ENCODE measurements around a stretch of chr18.

- PRO-cap: no peak
- RAMPAGE, long total RNA, 4 experiments: no peak in any of the 4 experiments
These were observed 251.8 kb upstream of the SMIM21 start for GRCh38 chr18:75679063-75679915.

DNA sequence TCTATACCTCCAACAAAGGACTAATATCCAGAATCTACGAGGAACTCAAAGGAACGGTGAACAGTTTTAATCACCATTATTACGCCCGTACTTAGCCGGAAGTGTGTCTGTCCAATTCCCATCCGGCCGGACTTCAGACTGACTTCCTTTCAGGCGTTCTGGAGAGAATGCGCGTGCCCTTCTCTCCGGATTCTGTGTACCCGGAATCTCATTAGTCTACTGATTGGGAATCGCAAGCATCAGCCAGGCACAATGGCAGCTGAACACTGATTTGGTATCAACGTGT lies 239.9 kb downstream of the ZNF516 start:
- PRO-cap: no peak
- RAMPAGE, long total RNA, 4 experiments: no peak in any of the 4 experiments

DNA sequence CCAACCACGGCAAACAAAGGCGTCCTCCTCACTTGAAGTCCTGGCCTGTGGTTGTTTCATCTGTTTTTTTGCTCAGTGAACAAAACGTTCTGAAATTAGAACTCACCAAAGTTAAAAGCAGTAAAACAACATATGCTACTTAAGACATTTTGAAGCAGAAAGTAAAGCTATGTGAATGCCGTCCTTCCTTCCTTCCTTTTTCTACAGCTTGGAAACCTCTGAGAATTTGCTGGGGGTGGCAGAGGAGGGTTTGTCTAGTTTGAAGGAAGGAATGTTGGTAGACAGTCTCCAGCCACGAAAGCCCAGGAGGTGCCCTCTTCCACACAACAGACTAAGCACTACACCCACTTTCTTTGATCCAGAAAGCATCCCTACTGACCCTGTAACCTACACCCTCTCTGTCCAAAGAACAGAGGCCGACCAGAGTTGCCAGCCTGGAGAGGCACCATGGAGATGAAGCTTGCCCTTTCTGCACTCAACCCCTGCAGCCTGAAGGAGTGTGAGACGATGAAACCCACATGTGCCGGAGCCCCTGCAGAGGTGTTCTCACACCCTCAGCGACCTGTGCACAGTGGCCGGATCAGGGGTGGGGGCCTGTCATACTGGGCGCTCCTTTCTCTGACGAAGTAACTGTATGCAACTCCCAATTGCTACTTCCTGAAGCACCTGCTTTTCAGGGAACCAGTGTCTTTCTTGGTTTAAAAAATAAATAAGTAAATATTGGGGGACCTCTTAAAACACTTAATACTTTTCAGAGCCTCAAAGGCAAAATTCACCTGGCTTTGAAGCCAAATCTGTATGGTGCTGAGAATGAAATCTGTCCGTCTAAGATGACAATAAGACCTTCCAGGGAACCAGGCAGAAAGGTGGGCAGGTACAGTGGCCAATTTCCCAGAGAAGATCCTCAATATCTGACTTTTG lies 136.3 kb downstream of the ZNF516 start:
- PRO-cap: no peak
- RAMPAGE, long total RNA, 4 experiments: start-site peak on the minus strand in 1 of 4 experiments, centred at position 271 of the sequence, 9 reads per replicate

DNA sequence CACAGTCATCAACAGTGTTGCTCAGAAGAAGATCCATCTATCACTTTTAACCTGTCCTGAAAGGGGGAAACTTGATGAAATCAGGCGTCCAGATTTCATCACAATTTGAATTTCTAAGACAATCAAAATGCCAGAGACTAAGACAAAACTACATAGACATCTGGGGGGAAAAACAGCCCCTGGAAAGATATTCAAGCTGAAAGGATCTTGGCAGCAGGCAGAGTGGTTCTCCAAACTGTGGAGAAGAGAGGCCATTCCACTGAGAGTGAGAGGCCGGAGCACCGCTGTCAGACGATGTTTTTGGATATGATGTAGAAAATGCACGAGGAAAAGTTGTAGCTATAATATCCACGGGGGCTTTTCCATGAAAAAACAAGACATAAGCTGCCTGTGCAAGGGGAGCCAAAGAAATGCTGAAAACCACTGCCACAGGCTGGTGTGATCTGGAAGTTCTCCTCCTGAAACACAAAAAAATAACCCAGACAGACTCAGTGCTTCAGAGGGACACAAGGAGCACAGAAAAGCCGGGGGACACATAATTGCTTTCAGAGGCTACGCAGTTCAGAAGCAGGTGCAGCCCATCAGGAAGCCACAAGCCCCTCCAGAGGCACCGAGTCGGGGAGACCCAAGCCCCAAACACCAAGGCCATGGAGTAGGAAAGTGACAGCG lies 98.4 kb downstream of the ZNF516 start:
- PRO-cap: no peak
- RAMPAGE, long total RNA, 4 experiments: no peak in any of the 4 experiments

GRCh38 chr18:76398206-76399356 lies 96.5 kb downstream of the ZNF516 start:
- PRO-cap: no peak
- RAMPAGE, long total RNA, 4 experiments: no peak in any of the 4 experiments

DNA sequence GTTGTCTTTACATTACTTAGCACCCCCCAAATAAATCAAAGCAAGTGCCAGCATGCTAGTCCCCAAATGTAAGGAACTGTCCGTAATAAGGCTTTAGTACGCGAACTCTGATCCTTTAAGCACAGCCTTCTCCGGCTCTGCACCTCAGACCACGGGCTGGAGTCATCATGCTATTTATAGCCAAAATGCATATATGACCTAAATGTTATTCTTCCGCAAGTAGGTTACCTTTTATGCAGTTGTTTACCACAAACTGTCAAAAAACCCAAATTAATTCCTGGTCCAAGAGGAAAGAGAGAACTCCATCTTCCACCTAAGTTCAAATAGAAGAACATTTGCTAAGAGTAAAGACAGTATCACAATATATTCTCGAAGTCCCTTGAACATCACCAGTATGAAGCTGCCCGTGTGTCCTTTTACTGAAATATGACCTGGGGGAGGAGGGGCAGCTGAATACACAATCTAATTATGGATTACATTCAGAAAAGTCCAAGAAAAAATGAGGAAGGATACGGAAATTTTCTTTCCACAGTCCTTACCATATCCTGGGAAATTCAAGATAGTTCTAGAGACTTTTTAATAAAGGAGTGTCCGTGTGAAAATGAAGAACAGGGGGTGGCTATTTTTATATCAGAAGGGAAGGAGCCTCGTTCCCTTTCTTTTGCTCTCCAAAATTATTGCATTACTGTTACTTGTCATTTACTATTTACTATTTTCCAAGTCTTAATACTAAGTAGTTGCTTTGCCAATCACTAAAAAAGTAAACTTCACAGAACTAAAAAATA lies 42.5 kb downstream of the ZNF516 start:
- PRO-cap: no peak
- RAMPAGE, long total RNA, 4 experiments: no peak in any of the 4 experiments

DNA sequence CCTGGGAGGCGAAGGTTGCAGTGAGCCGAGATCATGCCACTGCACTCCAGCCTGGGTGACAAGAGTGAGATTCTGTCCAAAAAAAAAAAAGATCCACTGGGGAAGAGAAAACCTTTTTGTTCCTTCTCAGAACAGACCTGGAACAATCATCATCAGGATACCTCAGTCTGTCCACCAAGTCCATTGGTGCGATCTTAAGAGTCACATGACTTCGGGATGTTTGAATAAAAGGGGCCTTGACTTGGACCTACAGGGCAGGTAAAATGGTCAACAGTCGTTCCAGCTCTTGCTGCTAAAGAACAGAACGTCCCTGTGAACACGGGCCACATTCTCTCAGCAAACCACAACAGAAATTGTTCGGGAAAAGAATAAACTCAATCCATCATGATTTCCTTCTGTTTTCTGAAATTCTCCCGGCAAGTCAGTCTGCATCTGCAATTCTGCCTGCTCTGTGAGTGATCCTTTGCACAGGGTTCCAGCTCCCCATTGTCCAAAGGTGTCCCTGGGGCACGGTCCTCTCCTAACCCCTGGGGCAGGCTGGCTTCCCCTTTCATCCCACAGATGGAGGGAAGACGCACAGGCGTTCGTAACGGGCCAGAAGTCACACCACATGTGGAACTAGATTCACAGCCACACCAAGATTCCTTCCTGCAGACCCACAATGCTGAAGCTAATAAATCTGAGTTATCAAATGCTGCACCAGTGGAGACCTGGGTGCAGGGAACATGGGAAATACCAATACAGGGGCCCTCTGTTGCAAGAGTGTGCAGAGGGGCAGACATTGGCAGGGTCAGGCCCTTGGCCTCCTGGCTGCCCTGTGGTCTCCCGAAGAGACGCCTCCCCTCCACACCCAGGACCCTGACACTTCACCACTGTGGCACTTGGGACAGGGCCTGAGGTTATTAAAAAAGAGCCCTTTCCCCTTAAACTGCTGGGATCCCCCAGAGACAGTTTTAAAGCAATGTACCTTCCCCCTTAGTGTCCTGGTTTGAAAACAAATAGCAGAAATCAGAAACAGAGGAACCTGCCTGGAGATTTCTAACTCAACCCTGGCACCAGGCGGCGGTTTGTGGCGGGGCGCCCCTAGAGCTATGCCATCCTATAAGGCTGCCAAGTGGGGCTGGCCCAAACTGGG lies 15.7 kb downstream of the ZNF516 start:
- PRO-cap: no peak
- RAMPAGE, long total RNA, 4 experiments: no peak in any of the 4 experiments

- PRO-cap: no peak
- RAMPAGE, long total RNA, 4 experiments: no peak in any of the 4 experiments
These were observed 64.2 kb upstream of the ZNF516 start for GRCh38 chr18:76559239-76559624.

DNA sequence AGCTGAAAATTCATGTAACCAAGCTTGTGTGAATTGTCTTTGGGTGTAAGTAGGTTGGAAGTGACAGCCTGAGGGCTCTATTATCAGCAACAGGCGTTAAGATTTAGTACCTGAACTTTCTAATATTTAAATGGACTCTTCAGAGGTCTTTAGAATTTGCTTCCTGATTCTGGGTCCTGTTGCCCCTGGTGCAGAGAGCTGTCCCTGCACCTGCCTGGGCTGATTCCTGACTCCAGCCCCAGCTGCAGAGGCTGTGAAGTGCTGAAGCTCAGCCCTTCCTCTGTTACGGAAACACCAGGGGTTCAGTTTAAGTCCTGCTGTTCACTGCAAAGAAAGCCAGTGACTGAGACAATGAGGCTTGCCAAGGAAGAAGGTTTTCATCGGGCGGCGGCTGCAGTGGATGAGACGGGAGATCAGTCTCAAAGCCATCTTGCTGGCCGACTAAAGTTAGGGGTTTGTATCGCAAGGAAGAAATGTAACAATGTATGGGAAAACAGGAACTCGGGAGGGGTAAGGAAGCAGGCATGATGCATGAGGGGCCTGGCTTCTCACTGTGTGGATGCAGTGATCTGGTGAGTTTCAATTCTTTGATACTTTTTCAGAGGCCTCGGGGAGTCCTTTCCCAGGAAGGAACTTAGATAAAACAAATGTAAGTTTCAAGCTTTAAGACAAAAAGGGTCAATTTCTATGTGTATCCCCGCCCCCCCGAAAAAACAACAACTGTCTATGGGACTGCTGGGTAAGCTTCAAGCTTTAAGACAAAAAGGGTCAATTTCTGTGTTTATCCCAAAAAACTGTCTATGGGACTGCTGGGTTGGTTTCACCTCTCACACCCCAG lies 142.3 kb upstream of the ZNF236 start:
- PRO-cap: no peak
- RAMPAGE, long total RNA, 4 experiments: no peak in any of the 4 experiments

- PRO-cap: no peak
- RAMPAGE, long total RNA, 4 experiments: no peak in any of the 4 experiments
These were observed 50.8 kb upstream of the ZNF236 start for GRCh38 chr18:76771414-76772047.

- PRO-cap: no peak
- RAMPAGE, long total RNA, 4 experiments: no peak in any of the 4 experiments
These were observed 40.2 kb downstream of the ZNF236 start for GRCh38 chr18:76862451-76863120.

DNA sequence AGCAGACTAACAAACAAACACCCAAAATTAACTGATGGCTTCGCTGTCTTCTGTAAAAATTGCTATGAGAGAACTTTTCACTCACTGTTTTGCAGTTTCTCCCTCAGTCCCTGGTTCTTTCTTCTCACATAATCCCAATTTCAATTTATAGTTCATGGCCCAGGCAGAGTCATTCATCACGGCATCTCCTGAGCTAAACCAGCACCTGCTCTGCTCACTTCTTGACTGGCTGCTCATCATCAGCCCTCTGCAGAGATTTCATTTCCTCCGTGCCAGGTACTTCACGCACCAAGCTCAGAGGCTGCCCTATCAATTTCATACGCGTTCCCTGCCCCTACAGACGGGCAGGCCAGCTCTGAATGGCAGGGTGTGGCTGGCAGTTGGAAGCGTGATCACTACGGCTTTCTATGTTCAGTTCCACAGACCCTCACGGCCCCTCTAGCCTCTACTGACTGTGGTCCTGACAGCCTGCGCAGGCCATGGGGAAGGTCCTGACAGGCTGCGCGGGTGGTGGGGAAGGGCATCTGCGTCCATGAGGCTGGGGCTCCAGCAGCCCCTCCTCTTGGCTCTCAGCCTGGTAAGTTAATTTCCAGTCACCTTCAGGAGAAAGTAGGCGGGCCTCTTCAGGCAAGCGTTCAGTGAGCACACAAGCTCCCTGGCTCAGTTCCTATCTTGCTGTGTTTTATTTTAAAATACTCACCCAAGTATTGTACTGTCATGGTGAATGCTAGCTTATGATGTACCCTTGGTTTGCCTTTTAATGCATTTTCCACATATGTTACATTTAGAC lies 154.7 kb downstream of the ZNF236 start:
- PRO-cap: bidirectional peak, plus-strand start at position 379 of the sequence, minus-strand start at position 249 of the sequence
- RAMPAGE, long total RNA, 4 experiments: no peak in any of the 4 experiments

- PRO-cap: no peak
- RAMPAGE, long total RNA, 4 experiments: start-site peak on the minus strand in 2 of 4 experiments, at chr18:77034848-77035223 at its widest, 8 to 10 reads per replicate
These were observed 97.7 kb downstream of the MBP start for GRCh38 chr18:77034610-77035465.

- PRO-cap: no peak
- RAMPAGE, long total RNA, 4 experiments: no peak in any of the 4 experiments
These were observed 62.7 kb downstream of the MBP start for GRCh38 chr18:77069824-77070421.

GRCh38 chr18:77071691-77072349 lies 60.8 kb downstream of the MBP start:
- PRO-cap: no peak
- RAMPAGE, long total RNA, 4 experiments: no peak in any of the 4 experiments

- PRO-cap: no peak
- RAMPAGE, long total RNA, 4 experiments: no peak in any of the 4 experiments
These were observed 46.0 kb downstream of the MBP start for GRCh38 chr18:77086696-77086965.

GRCh38 chr18:77111234-77111860 lies 21.2 kb downstream of the MBP start:
- PRO-cap: no peak
- RAMPAGE, long total RNA, 4 experiments: no peak in any of the 4 experiments

GRCh38 chr18:77207269-77207840 lies 42.3 kb upstream of the GALR1 start:
- PRO-cap: no peak
- RAMPAGE, long total RNA, 4 experiments: no peak in any of the 4 experiments

DNA sequence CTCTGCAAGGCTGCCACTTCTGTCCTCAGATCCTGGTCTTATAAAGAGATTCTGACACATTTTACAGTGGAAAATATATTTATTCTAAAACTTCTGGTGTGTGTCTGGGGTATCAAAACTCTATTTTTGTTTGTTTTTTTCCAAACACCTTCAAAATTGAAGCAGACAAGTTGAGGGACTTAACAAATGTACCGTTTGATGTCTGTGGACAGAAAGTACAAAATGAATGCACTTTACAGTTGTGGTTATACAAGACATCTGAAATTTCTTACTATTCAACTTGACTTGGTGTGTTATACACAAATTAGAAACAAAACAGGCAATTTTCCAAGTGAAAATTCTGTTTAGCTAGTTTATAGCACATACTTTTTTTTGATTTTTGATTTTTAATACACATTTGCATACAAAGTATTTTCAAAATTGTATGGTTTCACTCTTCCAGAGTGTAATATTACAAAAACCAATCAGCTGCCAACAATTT lies 823.1 kb upstream of the SALL3 start:
- PRO-cap: no peak
- RAMPAGE, long total RNA, 4 experiments: no peak in any of the 4 experiments

DNA sequence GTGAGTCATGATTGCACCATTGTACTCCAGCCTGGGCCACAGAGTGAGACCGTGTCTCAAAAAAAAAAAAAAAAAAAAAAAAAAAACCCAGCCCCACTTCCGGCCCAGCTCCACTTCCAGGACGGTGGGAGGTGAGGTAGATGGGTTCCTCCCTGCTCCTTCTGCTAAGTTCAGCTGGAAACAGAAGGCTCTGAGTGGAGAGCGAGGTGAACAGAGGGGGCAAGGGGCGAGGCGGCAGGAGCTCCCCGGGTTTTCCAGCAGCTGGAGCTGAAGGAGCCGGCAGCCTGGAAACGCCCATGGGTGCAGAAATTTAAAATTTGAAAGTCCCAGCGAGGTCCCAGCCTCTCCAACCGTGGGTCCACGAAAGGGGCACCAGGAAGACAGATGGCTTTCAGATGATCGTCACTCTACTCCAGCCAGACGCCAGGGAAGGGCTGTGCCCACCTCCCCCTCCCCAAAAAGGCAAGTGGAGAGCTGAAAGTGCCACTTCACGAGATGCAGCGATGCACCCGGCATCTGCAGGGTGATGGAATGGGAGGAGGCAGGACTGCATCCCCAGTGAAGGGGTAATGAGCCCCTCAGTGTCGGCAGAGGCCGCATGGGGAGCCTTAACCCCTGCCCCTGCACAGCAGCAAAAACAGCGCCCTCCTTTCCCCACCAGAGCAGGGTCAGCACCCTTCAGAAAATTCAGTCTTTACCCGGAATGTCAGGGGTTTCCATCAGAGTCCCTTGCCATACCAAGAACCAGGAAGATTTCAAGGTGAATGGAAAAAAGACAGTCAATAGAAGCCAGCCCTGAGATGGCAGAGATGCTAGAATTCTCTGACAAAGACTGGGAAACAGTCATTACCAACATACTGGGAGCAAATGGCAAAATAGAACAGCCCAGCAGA lies 41.0 kb upstream of the NFATC1 start:
- PRO-cap: no peak
- RAMPAGE, long total RNA, 4 experiments: start-site peak on the plus strand in 1 of 4 experiments, centred at position 558 of the sequence, 5 reads per replicate